Subcutaneous adipose tissue (tissue), 3 donors: ENCODE measurements around a stretch of chrX.

GRCh38 chrX:39736084-39736662 lies 361.6 kb downstream of the BCOR start:
- PRO-cap: bidirectional peak, plus-strand start at chrX:39736457, minus-strand start at chrX:39736282
- RAMPAGE, long total RNA, 3 experiments: no peak in any of the 3 experiments

DNA sequence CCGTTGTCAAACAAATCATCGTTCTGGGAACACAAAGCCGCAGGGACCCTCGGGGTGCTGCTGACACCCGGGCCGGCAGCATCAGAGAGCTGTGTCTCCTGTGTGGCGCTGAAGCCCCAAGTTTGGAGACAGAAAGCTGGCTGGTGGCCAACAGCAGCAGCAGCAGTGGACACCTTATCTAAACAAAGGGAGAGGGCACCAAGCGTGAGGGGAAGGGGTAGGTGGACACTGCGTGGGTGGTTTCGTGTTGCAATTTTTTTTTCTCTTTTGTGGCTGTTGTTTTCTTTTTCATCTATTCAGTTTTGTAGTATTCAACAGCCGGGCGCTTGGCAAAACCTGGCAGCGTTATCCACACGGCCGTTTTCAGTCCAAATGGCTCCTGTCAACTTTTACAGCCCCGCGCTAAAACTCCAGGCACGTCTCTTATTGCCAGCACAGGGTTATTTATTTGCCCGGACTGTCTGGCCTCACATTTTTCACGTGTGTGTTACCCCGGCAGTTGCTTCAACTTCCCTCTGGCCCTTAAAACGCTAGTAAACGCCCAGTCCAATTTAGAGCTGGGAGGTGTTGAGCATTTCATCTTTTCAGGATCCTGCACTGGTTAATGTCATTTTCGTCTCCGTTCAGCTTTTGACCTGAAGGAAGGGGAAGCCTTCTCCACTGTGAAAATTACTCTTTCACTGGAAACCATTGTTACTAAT lies 192.2 kb downstream of the BCOR start:
- PRO-cap: no peak
- RAMPAGE, long total RNA, 3 experiments: no peak in any of the 3 experiments

DNA sequence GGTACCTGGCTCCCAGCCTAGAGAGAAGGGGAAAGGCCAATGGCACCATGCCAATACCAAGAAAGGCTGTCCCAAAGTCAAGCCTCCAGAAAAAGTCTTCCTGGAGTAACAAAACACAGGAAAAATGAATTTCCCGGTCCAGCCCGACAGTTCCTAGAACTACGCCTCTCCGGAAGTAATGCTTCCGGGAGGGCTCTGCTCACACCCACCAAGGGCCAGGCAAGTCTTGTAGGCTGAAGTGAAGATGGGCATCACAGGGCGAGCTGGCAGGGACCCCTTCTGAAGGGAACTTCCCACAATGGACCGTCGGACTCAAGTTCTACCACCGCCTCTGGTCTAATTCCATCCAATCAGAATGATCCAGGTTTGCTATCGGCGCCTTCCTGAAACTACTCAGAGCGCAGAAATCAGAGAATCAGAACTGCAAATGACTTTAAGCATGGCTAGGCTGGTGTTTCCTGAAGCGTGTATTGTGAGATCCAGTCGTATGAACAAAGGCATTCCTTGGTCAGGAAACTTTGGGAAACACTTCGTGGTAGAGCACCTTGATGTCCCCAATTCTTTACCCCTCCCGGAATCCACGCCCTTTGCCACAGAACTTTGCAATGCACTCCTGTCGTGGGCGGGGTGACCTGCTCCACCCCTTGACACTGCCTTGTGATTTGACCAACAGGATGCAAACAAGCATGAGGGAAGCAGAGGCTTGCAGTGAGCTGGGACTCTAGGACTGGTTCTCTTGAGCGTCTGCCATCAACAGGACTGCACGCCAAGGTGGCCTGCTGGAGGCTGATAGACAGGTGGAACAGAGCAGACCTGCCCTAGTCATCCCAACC lies 127.8 kb downstream of the BCOR start:
- PRO-cap: no peak
- RAMPAGE, long total RNA, 3 experiments: no peak in any of the 3 experiments

- PRO-cap: no peak
- RAMPAGE, long total RNA, 3 experiments: no peak in any of the 3 experiments
Measured at GRCh38 chrX:40007085-40007382, 90.7 kb downstream of the BCOR start.

GRCh38 chrX:40090911-40091685 lies 6.7 kb downstream of the BCOR start:
- PRO-cap: no peak
- RAMPAGE, long total RNA, 3 experiments: no peak in any of the 3 experiments

DNA sequence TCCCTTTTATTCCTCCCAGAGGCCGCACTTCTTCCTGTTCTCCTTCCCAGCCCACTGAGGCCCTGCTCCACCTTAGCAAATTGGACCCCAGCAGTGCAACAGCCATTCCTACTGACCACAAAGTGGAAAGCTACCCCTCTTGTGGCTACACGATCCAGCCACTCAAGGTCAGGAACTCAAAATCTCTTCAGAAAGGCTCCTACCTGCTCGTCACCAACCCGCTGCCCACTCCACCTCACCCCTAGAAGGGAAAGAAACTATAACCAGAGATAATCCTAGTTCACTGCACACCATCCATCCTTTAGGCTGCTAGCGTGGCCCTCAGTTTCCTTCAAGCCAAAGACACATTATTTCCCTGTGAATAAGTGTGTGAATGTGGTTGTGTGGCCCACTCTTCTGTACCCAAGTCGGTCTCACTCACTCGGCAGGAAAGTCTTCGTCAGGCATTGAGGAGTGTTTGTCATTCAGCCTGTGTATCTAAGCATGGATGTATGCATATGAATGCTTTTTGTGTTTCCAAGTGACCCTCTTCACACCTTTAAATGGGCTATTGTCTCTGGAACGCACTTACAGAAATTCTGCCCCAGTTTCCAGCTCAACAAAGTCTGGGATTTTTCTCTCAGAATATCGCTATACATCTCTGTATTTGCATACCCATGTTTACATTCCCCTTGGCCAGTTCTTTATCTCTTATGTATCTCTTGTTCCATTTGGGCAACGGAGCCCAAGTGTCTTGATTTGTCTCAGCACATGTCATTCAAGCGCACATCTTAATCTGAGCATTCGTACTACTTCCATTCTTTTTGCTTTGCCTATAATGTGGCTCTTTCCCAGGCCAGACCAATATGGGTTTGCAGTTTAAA lies 5.0 kb downstream of the BCOR start:
- PRO-cap: no peak
- RAMPAGE, long total RNA, 3 experiments: no peak in any of the 3 experiments

- PRO-cap: no peak
- RAMPAGE, long total RNA, 3 experiments: no peak in any of the 3 experiments
Measured at GRCh38 chrX:40095344-40095588, 2.5 kb downstream of the BCOR start.

- PRO-cap: bidirectional peak, plus-strand start at chrX:40132983, minus-strand start at chrX:40132851
- RAMPAGE, long total RNA, 3 experiments: no peak in any of the 3 experiments
Measured at GRCh38 chrX:40132669-40133104, 34.9 kb upstream of the BCOR start.

DNA sequence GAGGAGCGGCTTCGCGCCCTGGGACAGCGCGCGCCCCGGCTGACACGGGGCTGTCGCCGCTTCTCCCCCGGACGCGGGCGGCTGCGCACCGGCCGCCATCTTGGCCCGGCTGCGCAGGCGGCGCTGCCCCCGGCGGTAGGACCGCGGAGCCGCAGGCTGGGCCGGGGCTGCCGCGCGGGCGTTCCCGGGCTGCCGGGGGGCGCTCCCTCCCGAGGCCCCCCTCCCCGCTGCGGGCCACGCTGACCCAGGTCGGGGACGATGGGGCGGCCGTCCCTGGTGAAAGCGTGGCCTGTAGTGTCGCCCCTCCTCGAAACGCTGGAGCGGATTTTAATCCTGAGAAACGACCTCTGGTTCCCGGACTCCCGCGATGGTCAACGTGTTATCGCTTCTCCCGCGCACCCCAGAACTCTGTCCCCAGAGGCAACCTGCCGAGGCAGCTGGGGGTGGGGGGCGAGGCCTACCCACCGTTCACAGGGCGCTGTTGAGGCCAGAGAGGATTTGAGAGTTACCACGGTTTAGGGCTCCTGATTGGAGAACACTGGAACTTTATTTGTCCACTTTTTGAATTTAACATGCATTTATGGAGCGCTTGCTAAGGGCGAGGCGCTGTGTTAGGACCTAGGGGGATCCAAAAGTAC lies 60.6 kb upstream of the BCOR start:
- PRO-cap: bidirectional peak, plus-strand start at position 144 of the sequence, minus-strand start at position 111 of the sequence
- RAMPAGE, long total RNA, 3 experiments: no peak in any of the 3 experiments

DNA sequence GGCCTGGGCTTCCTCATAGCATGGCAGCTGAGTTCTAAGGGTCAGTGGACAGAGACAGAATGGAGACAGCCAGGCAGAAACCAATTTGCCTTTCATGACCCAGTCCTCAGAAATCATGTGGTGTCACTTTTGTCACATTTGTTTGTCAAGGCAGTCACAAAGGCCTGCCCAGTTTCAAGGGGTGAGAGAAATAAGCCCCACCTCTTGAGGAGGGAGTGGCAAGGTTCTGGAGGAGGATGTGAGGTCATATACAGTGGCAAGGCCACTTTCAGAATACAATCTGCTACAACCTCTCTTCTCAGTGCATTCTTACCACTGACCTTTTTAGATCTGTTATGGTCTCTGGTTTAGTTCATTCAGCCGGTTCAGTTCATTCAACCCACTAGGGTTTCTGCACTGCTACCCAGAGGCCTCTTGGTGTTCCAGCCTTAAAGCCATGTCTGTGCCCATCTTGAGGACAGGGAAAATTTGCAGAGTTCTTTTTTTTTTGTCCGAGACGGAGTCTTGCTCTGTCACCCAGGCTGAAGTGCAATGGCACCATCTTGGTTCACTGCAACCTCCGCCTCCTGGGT lies 103.8 kb upstream of the BCOR start:
- PRO-cap: no peak
- RAMPAGE, long total RNA, 3 experiments: no peak in any of the 3 experiments

DNA sequence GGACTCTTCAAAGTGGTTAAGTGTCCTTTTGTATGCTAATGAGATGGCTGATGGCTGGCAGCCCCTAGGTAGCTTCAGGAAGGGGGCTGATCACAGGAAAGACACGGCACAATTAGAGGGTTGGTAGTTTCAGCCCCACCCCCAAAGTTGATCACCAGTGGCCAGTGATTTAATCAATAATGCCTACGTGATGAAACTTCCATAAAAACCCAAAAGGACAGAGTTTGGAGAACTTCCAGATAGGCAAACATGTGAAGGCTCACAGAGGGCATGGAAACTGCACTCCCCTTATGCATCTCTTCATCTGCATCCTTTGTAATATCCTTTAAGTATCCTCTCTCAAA lies 16.5 kb upstream of the CXorf38 start:
- PRO-cap: no peak
- RAMPAGE, long total RNA, 3 experiments: no peak in any of the 3 experiments

DNA sequence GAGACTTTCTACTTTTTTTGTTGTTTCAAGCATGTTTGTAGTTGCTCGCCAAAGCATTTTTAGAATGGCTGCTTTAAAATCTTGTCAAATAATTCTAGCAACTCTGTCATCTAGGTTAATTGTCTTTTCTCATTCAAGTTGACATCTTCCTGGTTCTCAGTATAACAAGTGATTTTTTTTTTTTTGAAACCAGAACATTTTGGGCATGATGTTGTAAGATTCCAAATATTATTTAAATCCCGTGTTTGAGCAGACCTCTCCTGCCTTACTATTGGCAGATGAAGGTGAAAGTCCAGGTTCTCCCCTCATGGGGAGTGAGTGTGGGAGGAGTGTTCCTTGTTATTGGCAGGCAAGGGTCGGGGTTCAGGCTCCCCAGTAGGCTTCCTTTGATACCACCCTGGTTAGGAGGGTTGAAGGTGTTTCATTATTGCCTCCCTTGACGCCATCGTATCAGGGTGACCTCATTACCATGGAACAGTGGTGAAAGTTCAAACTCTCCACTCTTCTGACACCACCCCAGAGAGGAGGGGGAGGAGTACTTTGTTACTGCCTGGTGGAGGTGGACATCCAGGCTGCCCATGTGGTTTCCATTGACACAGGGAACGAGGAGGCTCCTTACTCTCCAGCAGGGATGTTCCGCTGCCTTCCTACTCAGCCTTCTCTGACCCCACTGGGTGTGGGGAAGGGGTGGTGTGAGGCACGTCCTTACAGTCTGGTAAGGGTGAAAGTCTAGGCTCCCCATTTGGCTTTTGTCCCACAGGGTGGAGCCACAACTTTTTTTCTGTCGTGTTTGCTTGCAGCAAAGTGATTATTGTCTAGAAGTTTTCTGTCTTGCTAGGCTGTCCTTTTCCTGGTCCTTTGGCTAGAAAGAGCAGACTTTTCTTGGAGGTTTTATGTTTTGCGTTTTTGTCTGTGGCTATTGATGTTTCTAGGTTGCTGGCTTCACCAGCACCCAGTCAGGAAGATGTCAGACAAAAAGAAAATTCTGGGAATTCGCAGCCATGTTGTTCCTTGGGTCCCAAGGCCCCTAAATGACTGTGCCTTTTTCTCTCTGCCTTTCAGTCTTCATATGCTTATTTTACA lies 37.3 kb upstream of the USP9X start:
- PRO-cap: no peak
- RAMPAGE, long total RNA, 3 experiments: no peak in any of the 3 experiments

DNA sequence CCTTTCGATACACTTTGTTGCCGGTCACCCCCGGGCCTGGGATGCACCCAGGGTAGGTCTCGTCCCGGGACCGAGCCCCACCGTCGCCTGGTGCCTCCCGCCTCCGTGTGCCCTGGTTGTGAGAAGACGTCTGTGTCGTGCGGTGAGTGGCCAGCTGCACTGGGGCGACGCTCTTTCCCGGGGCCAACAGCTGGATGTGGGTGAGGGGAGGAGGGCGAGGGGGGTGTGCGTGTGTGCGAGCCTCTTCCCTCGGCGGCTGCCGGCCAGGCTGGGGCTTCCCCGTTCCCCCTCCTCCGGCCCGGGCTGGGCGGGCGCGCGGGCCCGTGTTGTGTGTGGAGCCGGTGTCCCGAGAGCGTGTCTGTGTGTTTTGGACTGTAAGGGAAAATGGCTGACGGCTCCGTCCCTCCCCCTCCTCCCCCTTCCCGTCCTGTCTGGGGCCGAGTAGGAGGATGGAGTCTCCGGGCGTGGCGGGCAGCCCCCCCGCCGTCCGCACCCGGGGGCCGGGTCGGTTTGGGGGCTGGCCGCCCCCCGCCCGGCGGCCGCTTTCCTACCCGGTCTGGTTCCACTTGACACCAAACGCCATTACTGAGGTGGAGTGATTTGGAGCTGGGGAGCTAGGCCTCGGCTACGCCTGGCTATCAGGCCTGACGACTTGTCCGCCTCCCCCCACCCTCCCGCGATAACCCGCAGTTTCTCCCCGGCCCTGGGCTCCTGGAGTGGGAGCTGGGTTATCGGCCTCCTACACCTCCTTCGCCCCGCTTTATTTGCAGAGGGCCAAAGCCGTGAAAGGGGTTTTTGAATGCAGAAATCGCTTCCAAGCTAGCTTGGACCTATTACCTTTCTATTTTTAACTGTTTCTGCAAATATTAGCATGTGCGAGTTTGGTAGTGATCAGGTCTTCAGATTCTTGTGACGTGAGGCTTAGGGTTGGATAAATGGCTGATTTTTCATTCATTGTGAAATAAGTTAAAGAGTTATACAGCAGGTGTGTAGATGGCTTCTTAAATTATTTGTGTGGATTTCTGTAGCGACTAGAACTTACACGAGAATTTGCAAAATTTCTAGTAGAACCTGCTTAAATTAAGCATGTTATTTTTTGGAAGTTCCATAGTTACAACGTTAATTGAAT lies 1.1 kb downstream of the USP9X start:
- PRO-cap: bidirectional peak, plus-strand start at position 588 of the sequence, minus-strand start at position 587 of the sequence
- RAMPAGE, long total RNA, 3 experiments: start-site peak on the plus strand in 1 of 3 experiments, centred at position 676 of the sequence, 5 reads per replicate

DNA sequence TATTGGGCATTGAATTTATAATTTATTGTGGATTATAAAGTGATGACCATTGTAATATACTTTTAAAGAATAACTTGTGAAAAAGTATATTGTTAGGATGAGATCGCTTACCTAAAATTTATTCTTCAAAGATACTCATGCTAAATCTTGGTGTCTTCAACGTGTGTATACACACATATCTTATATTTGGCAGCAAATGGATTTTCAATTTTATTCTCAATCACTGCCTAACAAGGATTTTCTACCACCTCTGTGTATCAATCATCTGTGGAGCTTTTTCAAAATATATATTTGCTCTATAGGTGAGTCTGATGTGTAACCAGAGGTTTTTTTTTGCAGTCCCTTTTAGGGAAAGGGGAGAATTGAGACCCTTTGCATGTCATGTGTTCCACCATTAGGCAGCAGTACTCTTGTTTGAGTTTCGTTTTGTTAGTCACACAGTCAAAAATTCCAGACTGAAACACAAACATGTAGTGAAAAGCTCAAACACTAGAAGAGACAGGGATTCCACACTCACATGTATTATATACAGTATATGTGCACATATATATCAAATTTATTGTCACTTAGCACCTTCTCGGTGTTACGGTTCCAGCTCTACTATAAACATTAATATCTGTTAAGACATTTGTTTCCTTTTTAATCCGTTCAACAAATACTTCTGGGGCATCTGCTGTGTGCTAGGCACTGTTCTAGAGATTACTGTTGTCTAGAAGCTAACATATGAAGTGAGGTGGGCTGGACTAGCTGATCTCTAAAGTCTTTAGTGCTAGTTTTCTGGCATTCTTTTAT lies 5.3 kb downstream of the USP9X start:
- PRO-cap: no peak
- RAMPAGE, long total RNA, 3 experiments: no peak in any of the 3 experiments

DNA sequence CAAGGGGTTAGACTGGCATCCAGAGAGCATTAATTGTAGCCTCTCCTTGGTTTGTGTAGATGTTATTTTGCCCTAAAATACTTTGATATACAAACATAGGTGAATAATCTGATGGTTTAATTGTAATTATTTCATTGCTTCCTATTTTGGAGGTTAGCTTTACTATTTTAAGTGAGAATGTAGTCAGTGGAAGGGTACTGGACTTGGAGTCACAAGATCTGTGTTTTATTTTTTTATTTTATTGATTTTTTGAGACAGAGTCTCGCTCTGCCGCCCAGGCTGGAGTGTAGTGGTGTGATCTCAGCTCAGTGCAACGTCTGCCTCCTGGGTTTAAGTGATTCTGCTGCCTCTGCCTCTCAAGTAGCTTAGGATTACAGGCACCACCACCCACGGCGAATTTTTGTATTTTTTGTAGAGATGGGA lies 11.0 kb downstream of the USP9X start:
- PRO-cap: no peak
- RAMPAGE, long total RNA, 3 experiments: no peak in any of the 3 experiments

- PRO-cap: no peak
- RAMPAGE, long total RNA, 3 experiments: start-site peak on the plus strand in 1 of 3 experiments, at chrX:41342499-41342587 at its widest, 143 reads per replicate
Measured at GRCh38 chrX:41342453-41342754, 8.4 kb downstream of the DDX3X start.

GRCh38 chrX:41342801-41343912 lies 9.2 kb downstream of the DDX3X start:
- PRO-cap: no peak
- RAMPAGE, long total RNA, 3 experiments: start-site peak on the plus strand in 1 of 3 experiments, at chrX:41343216-41343819 at its widest, 66 to 148 reads per replicate

DNA sequence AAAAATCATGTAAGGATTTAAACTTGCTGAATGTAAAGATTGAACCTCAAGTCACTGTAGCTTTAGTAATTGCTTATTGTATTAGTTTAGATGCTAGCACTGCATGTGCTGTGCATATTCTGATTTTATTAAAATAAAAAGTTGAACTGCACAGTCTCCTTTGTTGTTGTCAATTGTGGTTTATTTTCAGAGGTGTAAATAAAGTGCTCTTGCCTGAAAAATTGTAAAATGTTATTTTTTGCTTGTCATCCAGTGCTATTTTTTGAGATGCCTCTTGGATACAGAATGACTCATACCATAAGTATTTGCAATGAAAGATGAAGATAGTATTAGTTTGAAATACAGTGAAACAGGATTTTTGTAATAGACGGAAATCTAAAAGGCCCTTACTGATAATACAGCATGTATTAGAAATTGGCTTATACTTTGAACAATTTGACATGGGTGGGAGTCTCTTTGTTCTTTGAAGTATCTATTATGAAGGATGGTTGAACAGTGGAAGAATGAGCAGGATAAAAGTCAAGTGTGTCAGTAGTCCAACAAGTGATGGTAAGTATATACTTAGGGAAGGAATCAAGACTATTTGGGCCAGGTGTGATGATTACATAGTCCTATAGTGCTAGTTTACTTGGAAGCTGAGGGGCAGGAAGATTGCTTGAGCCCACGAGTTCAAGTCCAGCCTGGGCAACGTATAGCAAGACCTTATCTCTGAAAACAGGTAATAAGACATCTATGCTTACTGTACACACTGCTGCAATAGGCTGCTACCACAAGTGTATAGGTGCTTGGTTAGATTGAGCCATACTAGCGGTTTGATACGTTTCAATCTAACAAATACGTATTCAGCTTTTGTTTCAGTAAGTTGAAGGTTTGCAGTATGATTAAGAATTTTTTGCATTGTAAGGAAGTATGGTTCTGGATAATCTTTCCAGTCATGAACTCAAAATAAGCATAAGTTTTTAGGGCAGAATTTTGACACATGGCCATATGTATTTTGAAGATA lies 16.4 kb downstream of the DDX3X start:
- PRO-cap: no peak
- RAMPAGE, long total RNA, 3 experiments: no peak in any of the 3 experiments

GRCh38 chrX:41621038-41621870 lies 67.5 kb upstream of the GPR34 start:
- PRO-cap: no peak
- RAMPAGE, long total RNA, 3 experiments: no peak in any of the 3 experiments

- PRO-cap: no peak
- RAMPAGE, long total RNA, 3 experiments: no peak in any of the 3 experiments
Measured at GRCh38 chrX:44306058-44306710, 37.3 kb downstream of the EFHC2 start.